H7 (cell line): ENCODE results near the genes LRRC74B, FAM246A and RIMBP3C.

DNA sequence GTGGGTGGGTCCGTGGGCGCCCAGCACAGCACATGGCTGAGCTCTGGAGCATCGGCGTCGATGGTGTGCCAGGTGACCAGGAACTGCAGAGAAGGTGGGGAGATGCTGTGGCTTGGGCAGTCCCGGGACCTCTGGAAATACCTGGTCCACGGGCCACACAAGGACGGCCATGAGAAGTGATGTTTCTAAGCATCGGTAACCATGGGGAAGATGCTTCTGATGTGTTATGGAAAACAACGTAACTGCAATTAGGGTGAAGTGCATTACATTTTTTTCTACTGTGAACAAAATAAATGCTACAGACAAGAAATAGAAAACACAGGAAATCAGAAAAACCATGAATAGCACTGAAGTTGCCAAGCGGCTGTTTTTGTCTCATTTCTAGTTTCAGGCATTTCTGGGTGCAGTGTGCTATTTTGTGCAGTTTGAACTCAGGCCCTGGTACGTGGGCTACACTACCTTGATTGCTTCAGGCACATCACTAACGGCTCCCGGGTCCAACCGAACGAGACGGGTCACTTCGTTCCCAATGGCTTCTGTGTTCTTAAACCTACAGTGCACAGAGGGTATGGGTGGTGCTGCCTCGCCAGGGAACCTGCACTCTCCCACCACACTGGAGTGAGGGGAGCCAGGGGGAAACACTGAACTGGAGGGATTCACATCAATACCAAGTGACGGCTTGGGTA is 46.5 kb upstream of the SERPIND1 start:
- RAMPAGE, long total RNA: no peak

DNA sequence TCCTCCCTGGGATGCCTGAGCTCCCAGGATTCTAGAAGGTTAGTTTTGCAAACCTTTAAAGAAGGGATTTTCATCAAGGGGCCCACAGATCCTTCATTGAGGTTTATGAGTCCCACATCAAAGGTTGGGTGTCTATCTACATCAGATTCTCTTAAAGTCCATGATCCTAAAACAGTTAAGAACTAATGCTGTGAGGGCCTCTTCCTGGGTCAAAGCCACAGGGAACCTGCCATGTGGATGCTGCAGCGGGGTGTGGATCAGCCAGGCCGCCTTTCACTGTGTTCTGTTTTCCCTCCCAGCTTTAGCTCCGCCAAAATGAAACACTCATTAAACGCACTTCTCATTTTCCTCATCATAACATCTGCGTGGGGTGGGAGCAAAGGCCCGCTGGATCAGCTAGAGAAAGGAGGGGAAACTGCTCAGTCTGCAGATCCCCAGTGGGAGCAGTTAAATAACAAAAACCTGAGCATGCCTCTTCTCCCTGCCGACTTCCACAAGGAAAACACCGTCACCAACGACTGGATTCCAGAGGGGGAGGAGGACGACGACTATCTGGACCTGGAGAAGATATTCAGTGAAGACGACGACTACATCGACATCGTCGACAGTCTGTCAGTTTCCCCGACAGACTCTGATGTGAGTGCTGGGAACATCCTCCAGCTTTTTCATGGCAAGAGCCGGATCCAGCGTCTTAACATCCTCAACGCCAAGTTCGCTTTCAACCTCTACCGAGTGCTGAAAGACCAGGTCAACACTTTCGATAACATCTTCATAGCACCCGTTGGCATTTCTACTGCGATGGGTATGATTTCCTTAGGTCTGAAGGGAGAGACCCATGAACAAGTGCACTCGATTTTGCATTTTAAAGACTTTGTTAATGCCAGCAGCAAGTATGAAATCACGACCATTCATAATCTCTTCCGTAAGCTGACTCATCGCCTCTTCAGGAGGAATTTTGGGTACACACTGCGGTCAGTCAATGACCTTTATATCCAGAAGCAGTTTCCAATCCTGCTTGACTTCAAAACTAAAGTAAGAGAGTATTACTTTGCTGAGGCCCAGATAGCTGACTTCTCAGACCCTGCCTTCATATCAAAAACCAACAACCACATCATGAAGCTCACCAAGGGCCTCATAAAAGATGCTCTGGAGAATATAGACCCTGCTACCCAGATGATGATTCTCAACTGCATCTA is 5.5 kb downstream of the SERPIND1 start:
- RAMPAGE, long total RNA: no peak

DNA sequence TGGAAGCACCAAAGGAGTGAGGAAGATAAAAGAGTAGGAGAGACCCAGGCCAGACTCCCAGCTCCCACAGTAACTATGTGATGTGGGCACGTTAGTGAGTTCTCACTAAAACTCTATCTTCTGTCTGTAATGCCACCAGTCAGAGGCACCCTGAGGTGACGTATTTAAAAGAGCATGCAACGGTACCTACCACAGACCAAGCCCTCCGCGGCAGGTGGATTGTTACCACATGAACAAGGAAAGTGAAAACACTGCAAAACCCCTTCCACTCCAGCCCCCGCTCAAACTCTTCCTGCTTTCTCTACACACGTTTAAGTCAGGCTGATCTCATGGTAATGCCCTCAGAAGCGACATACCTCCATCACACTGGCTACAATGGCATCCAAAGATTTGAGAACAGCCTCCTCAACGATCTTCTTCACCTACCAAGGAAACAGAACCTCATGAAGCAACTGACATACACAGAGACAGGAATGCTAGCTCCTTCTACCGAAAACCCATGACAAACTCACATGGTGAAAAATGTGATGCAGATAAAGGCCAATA is 36.8 kb downstream of the SERPIND1 start:
- RAMPAGE, long total RNA: no peak

DNA sequence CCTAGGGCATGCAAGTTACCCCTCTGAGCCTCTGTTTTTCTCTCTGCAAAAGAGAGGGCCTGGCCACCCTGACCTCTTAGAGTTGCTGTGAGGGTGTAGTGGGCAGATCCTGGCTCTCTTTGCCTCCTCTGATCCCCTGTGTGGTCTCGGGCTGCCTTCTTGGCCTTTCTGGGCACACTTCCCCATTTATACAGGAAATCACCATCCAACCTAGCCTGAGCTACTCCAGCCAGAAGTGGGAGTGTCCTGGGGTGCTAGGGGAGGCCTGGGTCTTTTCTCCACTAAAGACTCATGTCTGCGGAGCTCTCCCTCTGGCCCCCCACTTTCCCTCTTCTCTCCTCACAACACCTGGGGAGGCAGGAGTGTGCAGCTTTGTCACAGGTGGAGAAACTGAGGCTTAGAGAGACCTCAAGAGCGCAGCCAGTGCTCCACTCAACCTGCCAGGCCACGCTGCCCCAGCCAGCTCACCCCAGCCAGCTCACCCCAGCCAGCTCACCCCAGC is 1.3 kb downstream of the AIFM3 start:
- RAMPAGE, long total RNA: no peak

GRCh38 chr22:20979788-20980423 is 2.2 kb upstream of the LZTR1 start:
- RAMPAGE, long total RNA: no peak

DNA sequence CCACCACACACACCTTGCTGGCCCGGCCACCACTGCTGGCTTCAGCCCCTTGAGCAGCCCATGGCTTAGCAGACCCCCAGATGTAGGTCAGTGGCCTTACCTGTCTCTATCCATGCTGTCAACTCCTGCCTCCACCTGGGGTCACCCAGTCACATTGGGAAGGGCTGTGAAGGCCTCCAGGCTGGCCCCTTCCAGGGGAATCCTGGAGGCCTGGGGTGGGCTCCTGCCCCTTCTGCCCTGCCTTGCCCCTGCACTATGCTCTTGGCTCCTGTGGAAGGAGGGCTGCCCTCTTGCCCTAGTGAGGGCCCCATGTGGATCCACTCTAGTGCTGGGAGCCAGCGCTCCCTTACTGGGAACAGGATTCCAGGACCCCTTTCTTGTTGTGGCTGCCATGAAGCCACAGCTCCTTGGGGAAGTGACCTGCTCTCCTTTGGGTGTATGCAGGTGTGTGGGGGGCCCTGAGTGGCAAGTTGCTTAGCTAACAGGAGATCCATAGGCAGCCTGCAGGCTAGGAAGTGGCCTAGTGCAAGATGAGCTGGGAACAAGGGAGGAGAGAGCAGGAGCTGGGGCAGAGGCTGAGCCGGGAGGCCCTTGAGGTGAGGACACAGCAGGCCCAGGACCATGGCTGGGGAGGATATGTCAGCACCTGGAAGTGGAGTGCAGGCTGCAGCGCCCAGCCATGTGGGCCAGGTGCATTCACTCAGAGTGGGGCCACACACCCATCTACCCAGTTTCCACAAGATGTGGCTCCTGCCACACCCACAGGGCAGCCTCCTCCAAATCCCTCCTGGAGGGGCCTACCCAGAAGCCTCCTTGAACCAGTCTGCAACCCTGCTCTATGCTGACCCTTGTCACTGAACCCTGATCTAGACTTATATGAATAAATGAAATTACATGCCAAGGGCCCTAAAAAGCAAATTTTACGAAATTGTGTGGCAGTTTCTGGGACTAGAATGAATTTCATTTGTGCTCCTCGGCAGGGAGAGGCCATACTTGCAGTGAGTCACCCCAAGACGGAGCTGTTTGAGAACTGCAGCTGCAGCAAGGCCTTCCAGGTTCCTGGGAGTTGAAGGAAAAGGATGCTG is 3.5 kb downstream of the THAP7 start:
- RAMPAGE, long total RNA: no peak

DNA sequence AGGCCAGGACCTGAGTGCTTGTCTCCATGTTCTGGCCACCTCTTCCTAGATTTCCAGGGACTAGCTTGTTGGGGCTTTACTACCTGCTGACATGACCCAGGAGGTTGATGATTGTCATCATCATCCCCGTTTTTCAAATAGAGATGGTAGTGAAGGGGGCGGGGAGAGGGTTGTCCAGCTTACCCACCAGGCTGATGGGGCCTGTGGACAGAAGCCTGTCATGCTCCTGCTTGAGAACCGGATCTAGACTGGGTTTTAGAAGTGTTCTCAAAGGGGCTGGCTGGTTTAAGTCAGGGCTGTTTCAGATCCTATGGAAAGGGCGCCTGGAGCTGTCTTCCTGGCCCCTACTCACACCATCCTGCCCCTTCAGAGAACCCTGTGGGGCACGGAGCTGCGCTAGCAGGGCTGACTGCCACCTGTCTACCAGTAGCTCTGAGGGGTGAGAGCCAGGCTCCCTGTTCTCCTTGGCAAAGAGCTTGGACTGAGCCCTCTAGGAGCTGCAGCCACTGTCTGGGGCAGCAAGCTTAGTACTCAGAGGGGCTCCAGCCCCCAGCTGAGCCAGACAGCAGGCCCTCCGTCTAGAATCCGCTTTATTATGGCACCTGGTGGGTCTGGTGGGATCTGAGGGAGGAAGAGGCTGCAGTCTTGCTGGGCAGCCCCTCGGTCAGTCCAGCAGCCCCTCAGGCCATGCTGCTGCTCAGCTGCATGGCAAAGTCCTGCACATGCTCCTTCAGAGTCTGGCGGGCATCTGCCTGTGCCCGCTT is 2.5 kb downstream of the THAP7 start:
- RAMPAGE, long total RNA: no peak

GRCh38 chr22:21045436-21046120 is at the start of gene LRRC74B:
Gene LRRC74B, plus strand, starts transcription at chr22:21045946.
- RAMPAGE, long total RNA: no peak

DNA sequence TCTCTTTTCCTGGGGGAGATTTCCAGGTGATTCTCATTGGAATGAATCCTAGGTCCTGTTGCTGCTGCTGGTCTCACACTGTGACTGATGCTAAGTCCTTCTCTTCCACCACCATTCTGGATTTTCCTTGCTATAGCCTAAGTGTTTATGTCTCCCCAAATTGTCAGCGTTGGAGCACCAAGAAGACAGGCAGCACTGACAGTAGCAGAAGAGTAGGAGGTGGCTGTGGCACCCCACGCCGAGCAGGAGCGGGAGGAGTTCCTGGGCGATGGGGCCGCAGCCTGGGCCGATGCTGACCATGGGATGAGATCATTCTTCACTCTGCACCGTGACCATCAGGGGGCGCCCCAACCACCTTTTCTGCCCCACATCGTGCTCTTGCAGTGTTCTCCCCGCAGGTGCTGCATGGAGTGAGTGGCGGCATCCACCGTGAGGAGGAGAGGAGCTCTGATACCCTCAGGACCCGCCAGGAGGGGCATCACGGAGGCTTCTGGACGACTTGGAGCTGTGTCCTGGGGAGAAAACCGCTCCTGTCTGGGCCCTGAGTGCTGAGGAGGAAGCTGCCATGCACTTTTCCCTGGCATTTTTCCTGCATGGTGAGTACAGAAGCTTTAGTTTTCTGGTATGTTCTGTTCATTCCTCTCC is 57.0 kb downstream of the LRRC74B start:
- RAMPAGE, long total RNA: no peak

DNA sequence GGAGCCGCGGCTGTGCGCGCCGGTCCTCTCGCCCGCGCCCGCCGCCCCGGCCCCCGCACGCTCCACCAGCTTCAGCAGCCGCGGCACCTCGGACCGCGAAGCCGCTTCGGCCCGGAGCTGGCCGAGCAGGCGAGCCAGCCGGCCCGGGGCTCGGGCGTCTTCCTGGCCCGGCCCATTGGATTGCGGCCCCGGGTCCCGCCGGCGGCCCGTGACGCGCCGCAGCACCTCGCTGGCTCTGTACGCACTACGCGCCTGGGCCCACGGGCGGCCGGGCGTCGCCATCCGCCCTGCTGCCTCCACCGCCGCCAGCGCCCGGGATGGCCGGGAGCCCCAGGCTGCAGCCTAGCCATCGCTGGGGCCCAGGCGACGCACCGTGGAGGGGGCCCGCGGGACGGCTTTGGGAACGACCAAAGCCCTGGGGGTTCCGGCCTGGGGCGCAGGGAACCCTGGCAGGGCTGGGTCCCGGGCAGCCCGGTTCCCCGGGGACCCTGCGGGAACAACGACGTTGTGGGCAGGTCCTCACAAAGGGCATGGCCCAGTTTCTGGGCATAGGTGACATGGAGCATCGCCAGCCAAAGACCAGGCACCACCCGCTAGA is at the start of gene FAM246A:
Gene FAM246A, minus strand, starts transcription at position 282 of the 598 bp plus-strand sequence.
- RAMPAGE, long total RNA: no peak

- RAMPAGE, long total RNA: no peak
Measured at GRCh38 chr22:21551327-21551873, at the start of gene RIMBP3C. Gene RIMBP3C, minus strand, starts transcription at chr22:21551461.

DNA sequence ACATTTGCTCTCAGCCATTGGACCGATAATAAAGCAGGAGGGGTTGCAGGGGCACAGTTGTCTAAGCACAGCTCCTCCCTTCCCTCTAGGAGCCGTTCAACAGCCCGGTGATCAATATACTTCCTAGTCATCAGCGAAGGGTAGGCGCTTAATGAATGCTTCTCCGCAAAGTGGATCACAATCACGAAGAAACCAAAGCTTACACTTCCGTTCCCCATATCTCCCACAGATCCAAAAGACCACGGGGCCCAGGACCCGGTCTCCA is 9.2 kb downstream of the SDF2L1 start:
- RAMPAGE, long total RNA: no peak

DNA sequence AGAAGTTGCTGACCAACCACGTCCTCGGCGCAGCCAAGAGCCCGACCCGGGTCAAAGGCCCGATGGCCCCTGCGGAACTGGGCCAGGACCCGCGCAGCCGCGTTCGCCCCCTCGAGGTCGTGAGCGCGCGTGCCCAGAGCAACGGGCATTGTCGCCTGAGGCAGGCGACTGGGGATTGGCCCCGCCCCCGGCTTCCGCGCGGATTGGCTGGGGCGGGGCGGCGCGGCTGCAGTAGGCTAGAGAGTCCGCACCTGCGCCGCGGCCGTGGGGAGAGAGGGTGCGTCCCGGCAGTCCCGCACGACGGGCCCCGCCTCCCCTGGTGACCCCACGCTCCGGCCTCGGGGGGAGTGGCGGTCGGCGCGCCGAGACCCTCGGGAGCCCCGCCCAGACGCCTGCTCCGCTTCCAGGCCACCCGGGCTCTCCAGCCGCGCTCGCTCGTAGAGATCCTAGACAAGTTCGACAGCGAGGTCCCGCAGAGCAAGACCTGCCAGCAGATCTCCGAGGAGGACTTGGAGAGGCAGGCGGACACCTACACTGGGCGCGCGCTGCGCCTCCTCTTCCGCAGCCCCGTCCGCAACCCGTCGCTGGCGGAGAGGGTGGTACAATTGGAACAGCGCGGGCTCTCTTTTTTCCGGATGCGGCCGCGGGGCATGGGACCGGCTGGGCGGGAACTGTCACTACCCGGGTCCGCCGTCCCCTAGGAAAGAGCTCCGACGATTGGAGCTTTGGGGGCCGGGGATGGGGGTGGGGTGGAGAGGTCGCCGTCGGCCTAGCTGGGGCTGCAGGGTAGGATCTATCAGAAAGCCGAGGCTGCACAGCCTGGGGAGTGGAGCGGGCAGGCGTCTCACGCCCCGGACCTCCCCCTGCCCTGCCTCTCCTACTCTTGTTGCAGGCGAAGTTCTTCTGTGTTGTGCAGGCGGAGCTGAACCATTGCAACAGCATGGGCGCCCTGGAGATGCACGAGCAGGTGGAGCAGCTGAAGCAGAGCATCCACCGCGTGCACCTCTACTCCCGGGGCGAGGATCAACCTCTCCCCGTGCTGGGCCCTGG is 8.1 kb upstream of the PPIL2 start:
- RAMPAGE, long total RNA: no peak

- RAMPAGE, long total RNA: no peak
Measured at GRCh38 chr22:21671507-21671875, 5.7 kb downstream of the PPIL2 start.

DNA sequence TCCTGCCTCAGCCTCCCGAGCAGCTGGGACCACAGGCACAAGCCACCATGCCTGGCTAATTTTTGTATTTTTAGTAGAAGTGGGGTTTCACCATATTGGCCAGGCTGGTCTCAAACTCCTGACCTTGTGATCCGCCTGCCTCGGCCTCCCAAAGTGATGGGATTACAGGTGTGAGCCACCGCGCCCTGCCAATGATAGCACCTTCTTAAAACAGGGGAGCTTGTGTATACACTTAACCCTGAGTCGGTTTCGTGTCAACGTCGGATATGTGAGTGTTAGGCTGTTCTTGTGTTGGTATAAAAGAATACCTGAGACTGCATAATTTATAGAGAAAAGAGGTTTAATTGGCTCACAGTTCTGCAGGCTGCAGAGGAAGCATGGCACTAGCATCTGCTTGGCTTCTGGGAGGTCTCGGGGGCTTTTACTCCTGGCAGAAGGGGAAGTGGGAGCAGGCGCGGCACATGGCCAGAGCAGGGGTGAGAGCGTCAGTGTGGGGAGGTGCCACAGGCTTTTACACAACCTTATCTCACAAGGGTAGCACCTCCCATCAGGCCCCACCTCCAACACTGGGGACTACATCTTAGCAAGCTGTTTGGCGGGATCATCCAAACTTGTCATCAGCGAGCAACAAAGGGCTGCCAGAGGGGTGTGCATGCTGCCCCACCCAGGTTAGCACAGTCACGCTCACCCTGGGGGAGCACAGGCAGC is 18.7 kb upstream of the YPEL1 start:
- RAMPAGE, long total RNA: no peak

GRCh38 chr22:21760504-21761807 is 25.4 kb upstream of the YPEL1 start:
- RAMPAGE, long total RNA: no peak

- RAMPAGE, long total RNA: no peak
Measured at GRCh38 chr22:21799508-21800586, 64.3 kb upstream of the YPEL1 start.

DNA sequence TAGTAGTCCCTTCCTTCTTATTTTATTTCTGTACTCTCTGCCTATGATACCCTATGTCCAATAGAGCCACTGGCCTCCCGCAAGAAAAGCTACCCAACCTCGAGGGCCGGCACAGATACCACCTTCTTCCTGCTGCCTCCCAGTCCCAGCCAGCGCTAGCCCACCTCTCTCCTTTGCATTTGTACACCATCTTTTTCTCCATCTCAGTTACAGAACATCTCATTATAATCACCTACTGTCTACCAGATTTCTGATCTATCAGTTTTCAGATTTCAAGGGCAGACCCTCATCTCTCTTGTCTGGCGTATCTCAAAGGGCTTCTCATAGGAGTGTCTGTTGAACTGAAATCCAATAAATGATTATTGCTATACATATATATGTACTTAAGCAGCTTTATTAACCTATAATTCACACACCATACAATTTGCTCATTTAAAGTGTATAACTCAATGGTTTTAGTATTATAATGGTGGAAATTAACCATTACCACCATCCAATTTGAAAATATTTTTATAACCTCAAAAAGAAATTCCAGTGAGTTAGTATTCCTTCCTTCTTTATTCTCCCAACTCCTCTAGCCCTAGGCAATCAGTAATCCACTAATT is 65.0 kb downstream of the MAPK1 start:
- RAMPAGE, long total RNA: no peak

DNA sequence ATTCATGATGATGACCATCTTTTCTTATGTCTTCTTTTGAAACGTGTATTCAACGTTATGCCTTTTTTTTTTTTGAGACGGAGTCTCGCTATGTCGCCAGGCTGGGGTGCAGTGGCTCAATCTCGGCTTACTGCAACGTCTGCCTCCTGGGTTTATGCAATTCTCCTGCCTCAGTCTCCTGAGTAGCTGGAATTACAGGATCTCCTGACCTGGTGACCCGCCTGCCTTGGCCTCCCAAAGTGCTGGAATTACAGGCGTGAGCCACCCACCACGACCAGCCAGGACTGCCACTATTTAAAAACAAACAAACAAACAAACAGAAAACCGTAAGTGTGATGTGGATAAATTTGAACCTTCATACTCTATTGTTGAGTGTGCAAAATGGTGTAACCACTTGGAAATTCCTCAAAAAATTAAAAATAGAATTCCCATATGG is 56.7 kb downstream of the MAPK1 start:
- RAMPAGE, long total RNA: no peak

GRCh38 chr22:21974104-21974940 is 8.3 kb downstream of the TOP3B start:
- RAMPAGE, long total RNA: no peak